ENCODE measurements around the gene IGF1R.

GRCh38 chr15:96351189-96351578 is 20.7 kb downstream of the NR2F2 start:
- PRO-cap, result no peak

GRCh38 chr15:96756568-96756828 is 426.0 kb downstream of the NR2F2 start:
- PRO-cap, result no peak

GRCh38 chr15:96896952-96897410 is 566.5 kb downstream of the NR2F2 start:
- PRO-cap, result no peak

DNA sequence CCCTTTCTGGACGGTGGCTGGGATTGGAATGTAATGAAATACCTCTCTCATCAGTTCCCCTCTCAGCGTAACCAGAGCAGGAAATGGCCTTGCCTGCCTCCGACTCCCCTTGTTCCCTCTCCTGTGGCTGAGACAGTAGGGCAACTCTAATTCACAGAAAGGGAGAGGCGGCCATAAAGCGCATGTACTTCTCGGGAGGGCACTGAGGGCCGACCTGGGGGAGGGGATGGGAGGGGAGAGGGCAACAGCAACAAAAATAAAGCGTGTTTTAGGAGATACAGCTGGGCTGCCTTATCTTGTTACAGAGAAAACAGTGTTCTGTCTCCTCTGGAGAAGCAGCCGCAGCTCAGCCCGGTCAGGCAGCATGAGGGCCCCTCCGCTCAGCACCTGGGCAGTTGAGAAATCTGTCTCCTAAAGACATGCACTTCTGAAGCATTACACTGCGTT is 783.3 kb upstream of the ARRDC4 start:
- PRO-cap, result no peak

DNA sequence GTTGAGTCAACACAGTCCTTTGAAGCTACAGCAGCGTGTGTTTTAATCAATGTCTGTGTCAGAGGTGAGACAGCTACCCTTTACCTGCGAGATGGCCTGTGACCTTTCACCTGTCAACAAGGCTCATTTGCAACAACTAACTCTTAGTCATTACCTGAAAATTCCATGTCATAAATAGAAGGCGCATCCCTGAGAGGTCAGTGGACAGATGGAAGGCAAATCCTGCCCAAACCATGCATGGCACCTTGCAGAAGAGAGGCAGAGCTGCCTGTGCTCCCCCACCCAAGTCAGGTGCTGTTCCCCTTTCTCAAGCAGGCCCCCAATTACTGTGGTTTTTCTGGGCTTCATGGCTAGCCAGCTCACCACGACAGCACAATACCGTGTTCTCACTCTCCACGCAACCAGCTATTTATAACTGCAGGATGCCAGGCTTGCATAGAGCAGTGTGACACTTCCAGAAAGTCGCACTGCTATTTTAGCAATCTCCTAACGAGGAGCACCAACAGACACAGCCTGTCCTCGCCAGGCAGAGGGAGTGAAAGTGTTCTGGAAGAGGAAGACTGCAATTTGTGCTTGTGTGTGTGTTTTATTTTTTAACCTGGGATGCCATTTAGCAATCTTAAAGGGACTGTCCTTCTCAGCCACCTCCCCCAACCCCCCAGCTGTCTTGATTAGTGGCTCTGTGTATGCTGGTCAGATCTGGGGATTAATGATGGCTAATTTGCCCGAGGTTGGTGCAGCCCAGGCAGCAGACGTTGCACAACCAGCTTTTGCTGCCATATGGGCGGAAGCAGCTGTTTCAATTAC is 268.2 kb upstream of the ARRDC4 start:
- PRO-cap, result no peak

- PRO-cap, result no peak
Measured at GRCh38 chr15:98548621-98549061, 99.7 kb upstream of the IGF1R start.

- PRO-cap, result no peak
Measured at GRCh38 chr15:98647842-98647993, 621 bp upstream of the IGF1R start.

- PRO-cap, result bidirectional peak, plus-strand start at chr15:98648656, minus-strand start at chr15:98648288; bidirectional peak, plus-strand start at chr15:98648926, minus-strand start at chr15:98648953
Measured at GRCh38 chr15:98648435-98649216, at the start of gene IGF1R. IGF1R (plus strand) TSS chr15:98648539.

GRCh38 chr15:98714637-98715425 is 66.5 kb downstream of the IGF1R start:
- PRO-cap, result no peak

GRCh38 chr15:98720110-98720617 is 71.8 kb downstream of the IGF1R start:
- PRO-cap, result no peak

DNA sequence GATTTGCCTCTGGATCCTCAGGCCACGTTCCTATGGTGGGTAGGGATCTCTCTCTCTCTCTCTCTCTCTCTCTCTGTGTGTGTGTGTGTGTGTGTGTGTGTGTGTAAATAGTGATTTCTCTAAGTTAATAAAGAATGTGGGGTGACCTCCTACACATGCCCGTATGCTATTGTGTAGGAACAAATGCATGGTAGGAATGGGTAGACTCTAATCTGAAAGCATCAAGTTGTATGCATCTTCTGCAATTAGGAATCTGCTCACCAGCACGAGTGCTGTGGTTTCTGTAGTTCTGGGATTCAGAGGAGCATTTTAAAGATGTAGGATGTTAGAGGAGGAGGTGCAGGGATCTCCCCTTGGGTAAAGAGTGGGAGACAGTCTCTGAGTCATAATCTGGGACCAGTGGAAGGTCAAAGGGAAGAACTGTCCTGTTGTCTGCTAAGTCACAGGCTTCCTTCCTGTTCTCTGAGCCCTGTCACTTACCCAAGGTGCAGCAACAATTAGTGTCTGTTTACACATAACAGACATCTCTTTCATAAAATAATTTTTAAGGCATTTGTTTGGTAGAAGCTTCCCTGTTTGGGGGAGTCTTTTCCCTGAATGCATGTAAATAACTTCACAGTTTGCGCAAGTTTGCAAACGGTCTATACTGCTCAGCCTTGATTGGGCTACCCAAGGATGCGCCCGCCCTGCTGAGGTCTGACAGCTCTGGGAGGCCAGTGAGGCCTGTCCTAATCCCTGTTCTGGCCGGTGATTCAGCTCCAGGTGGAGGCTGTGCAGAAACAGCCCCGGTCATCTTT is 139.8 kb downstream of the IGF1R start:
- PRO-cap, result no peak

DNA sequence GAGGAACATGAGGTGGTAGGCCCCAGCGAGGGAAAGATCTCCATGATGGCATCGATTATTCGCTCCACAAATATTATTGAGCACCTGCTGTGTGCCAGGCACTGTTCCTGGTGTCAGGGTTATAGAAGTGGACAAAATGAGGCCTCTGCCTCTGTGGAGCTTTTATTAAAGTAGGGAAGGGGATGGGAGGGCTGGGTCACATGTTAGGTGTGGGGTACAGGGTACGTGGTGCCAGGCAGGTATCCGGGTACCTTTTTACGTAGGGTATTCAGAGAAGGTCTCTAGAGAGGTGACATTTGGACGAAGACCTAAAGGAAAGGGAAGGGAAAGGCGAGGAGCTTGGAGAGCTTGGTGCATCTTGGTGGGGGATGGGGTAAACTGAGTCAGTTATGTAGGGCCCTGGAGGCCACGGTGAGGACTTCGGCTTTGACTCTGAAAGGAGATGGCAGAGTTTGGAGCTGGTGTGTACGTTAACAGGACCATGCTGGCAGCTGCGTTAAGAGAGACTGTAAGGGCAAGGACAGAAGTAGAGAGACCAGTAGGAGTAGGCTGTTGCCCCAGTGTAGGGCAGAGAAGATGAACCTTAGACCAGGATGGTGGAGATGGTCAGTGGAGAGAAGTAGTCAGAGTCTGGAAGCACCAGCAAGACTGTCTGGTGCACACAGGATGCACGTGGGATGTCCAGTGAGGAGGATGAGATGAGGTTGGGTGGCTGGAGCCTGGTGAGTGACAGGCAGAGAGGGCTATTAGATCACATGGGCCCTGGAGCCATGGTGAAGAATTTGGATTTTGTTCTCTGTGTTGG is 149.9 kb downstream of the IGF1R start:
- PRO-cap, result no peak

- PRO-cap, result no peak
Measured at GRCh38 chr15:98876462-98877330, 130.9 kb downstream of the PGPEP1L start.

DNA sequence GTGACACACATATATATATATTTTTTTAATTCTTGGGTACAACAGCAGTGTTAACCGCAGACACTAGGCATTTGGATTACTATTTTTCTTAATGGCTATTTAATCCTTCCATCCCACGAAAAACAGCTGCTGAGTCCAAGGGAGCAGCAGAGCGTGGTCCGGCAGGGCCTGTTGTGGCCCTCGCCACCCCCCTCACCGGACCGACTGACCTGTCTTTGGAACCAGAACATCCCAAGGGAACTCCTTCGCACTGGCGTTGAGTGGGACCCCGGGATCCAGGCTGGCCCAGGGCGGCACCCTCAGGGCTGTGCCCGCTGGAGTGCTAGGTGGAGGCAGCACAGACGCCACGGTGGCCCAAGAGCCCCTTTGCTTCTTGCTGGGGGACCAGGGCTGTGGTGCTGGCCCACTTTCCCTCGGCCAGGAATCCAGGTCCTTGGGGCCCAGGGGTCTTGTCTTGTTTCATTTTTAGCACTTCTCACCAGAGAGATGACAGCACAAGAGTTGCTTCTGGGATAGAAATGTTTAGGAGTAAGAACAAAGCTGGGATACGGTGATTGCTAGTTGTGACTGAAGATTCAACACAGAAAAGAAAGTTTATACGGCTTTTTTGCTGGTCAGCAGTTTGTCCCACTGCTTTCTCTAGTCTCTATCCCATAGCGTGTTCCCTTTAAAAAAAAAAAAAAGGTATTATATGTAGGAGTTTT is 48.3 kb downstream of the PGPEP1L start:
- PRO-cap, result no peak

- PRO-cap, result no peak
Measured at GRCh38 chr15:98982963-98983845, 24.4 kb downstream of the PGPEP1L start.

GRCh38 chr15:99096758-99097532 is 7.9 kb upstream of the SYNM start:
- PRO-cap, result no peak

DNA sequence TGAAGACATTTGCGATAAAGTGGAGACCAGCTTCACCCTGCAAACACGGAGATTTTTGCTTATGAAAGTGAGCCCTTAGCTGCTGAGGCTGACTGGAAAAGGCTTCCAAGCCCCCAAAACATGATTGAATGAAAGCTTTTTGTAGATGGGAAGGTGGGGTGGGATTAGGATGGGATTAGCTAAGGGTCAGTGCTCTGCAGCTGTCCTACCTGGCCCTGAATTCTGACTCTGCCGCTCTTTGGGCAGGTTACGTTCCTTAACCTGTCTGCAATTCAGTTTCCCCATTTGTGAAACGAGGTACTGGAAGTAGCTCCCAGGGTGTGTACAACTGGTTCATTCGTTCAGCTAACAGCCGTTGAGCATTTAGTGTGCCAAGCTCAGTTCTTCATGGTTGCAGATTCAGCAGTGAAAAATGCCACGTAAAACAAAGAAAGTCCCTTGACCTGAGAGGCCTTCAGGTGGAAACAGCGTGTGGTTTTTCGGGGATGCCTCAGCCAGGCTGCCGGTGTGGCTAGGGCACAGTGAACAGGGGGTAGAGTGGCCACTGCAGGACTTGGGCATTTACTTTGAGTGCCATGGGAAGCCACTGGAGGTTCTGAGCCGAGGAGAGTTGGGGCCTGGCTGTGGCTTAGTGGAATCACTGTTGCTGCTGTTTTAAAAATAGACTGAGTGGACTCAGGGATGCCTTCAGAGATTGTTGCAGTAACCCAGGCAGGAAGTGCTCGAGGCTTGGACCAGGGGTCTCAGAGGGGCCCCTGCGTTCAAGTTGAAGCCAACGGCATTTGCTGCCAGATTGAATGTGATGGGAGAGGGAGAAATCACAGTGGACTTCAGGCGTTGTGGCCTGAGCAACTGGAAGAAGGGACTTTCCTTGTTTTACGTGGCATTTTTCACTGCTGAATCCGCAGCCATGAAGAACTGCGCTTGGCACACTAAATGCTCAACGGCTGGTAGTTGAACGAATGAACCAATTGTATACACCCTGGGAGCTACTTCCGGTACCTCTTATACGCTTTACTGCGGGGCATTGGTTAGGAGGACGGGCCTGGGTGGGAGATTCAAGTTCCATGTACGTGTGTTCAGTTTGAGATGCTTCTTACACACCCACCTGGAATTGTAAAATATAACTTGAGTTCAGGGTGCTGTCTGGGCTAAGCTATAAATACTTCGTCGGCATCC is 4.8 kb downstream of the SYNM start:
- PRO-cap, result no peak

- PRO-cap, result no peak
Measured at GRCh38 chr15:99129336-99129941, 24.6 kb downstream of the SYNM start.

DNA sequence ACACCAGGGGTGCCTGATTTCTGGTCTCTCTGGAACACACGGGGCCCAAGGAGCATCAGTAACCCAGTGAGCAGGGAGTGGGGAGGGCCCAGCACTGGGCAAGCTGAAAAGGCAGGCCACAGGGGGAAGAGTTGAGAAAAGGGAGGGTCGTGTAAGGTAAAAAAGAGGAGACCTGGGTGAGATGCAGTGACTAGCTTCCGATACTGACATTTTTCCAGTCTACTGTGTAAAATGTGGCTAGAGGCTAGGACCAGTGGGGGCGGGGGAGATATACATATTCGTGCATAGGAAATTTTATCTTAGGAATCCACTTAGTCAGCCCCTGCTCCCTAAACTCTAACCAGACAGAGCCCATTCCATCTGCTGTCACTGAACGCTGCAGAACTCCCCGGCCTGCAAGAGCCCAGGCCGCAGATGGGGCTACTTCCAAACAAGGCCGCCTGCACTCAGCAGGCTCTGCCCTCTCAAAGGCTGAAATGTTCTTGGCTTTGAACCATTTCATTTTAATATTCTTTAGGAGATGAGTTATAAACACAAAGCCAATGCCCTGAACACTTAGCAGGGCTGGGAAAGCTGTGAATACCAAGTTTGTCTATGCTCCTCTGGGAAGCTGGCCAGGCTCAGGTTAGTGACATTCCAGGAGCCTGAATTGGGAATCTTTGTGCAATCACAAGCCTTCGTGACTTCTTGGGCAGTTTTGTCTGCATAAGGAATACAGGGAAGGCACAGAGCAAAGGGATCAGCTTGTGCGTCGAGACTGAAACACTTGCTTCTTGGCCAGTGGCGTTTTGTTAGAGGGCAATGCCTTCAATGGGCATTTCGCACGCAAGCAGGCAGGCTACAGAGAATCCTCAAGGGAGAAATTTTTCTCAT is 64.9 kb downstream of the SYNM start:
- PRO-cap, result no peak

GRCh38 chr15:99181333-99181947 is 67.9 kb downstream of the TTC23 start:
- PRO-cap, result no peak

All from type B pancreatic cell (in vitro differentiated cells).